Psoas muscle (tissue), 2 donors: Measurements from ENCODE around the gene SPHKAP.

GRCh38 chr2:224638226-224638787, 53.1 kb upstream of the CUL3 start:
- PRO-cap, 2 experiments = no peak in any of the 2 experiments

- PRO-cap, 2 experiments = no peak in any of the 2 experiments
Measured at GRCh38 chr2:224804966-224805507, 88.9 kb upstream of the CCDC195 start.

DNA sequence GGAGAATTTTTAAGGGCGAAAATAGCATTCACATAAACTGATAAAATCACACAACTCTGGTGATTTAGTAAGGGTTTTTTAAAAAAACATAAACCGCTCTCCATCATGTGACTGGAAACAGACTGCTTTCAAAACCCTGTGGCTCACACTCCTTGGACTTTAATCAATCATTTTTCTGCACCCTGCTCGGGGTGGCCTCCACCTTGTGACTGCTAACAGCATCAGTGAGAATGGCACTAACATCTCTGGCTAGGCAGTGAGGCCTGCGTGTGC, 12.0 kb downstream of the DOCK10 start:
- PRO-cap, 2 experiments = no peak in any of the 2 experiments

- PRO-cap, 2 experiments = no peak in any of the 2 experiments
Measured at GRCh38 chr2:225125098-225125399, 82.8 kb upstream of the DOCK10 start.

GRCh38 chr2:225462839-225463305, 63.4 kb downstream of the NYAP2 start:
- PRO-cap, 2 experiments = no peak in any of the 2 experiments

DNA sequence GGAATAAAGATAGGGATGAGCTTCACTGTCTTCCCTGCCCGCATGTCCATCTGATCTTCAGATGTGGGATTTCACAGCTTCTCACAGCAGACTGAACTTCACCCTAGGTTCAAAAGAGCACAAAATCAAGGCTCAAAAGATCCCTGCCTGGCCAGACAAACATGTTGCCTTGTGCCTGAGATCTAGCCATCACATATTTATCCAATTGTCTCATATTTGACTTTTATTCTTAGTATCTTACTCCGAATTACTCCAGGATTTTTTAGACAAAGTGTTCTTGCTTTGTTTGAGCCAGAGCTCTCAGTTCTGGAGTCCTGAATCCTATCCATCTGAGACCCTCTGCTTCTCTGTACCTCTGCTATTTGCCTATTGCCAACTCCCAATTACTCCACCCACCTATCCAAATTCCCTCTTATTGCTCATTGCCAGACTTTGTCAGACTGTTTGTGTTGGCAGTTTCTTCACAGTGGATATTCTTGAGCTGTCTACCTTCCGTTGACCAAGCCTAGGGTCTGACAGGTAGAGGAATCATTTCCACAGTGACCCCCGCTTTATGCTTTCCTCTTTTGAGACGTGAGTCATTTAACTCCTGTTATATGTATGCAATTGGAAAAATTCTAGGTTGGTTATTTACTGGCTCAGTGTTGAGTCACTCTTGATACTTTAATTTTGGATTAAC, 187.9 kb downstream of the IRS1 start:
- PRO-cap, 2 experiments = no peak in any of the 2 experiments

DNA sequence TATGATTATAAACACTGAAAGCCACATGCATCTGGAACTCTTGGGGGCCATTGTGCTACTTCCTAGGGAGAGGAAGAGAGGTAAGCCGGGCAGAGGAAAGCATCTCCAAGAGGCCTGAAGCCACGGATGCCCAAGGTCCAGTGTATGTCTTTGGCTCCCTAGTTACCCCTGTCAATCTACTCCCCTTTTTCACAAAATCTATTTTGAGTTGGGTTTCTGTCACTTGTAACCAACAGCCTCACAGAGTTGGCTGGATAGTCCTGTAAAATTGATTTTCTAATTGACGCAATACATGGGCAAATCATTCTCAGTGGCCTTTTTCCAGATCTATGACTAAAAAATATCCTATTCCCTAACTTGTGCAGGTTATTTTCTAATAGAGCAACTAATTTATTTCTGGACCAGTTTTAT, 168.5 kb downstream of the IRS1 start:
- PRO-cap, 2 experiments = no peak in any of the 2 experiments

GRCh38 chr2:226652634-226653046, 147.0 kb downstream of the IRS1 start:
- PRO-cap, 2 experiments = no peak in any of the 2 experiments

GRCh38 chr2:226738114-226738513, 61.5 kb downstream of the IRS1 start:
- PRO-cap, 2 experiments = no peak in any of the 2 experiments

DNA sequence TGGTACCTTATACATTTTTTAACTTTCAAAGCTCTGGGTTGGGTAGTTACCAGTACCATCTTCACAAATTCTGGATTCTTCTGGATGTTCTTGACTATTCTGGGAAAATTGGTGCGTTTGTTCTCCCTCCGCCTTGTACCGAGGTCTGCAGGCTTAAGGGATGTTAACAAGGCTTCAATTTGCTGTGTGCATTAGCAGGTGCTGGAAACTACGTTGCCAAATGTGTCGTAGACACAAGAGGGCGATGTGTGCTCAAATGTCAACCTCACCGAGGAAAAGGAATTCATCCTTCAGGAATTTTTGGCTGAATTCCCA, 18.2 kb upstream of the SCYGR1 start:
- PRO-cap, 2 experiments = no peak in any of the 2 experiments

GRCh38 chr2:227495397-227495737, 23.4 kb downstream of the AGFG1 start:
- PRO-cap, 2 experiments = no peak in any of the 2 experiments

- PRO-cap, 2 experiments = no peak in any of the 2 experiments
Measured at GRCh38 chr2:227781115-227781621, 32.5 kb upstream of the CCL20 start.

GRCh38 chr2:227817791-227818699, 4.4 kb downstream of the CCL20 start:
- PRO-cap, 2 experiments = no peak in any of the 2 experiments

DNA sequence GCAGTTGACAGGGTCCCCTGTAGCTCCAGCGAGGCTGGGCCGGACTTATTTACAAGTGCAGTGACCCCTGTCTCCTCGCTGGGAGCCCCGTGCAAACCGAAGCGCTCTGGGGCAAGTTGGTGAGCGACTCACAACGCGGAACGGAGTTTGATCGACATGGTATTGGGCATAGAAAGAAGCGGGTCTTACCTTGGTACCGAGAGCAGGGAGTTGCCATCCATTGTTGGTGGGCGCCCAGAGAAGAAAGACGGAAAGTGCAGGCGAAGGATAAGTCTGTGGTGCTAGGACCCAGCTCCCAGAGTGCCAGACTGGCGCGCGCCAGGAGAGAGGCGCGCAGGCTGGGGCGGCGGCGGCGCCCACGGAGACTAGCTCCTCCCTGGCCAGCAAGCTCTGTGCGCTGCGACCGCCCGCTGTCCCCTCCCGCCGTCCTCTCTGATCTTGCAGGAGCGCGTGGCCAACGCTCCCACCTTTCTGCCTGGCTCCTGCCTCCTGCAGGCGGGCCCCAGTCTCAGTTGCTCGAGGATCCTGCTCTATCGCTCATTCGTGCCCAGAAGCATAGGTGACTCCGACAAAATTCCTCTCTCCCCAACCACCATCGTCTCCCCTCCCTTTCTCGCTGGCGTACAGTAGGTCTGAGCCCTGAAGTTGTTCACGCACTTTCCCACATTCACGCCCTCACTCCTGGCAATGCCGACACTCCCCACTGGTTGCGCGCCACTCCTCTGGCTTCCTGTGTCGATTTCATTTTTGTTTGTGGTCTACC, at the start of gene SPHKAP:
Gene SPHKAP, minus strand, starts transcription at position 310 of the 763 bp plus-strand sequence.
- PRO-cap, 2 experiments = no peak in any of the 2 experiments

- PRO-cap, 2 experiments = no peak in any of the 2 experiments
Measured at GRCh38 chr2:228768859-228769379, 502.2 kb downstream of the PID1 start.

DNA sequence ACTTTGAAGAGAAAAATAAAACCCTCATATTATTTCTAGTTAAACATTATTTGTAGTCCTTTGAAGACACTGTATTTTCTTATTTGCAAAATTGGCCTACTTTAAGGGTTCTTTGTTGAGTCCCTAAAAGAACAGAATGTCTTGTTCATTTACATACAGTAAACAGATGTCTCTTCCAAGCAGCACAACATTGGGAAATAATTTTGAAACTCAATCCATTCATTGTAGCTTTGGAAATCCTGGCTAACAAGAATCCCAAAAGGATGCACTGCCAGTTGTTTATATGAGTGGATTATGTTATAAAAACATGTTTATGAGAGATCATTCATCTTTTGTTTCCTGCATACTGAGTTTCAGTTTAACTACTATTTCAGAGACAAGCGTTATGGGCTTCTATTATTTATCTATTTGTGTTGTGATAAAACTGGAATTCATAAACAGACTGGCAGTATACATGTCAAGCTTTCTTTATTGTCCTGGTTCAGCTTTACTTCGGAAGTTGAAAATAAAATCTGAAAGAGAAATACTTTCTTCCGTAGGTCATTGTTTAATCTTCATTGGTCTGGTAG, 499.3 kb downstream of the PID1 start:
- PRO-cap, 2 experiments = no peak in any of the 2 experiments

- PRO-cap, 2 experiments = no peak in any of the 2 experiments
Measured at GRCh38 chr2:229116788-229117266, 154.3 kb downstream of the PID1 start.

DNA sequence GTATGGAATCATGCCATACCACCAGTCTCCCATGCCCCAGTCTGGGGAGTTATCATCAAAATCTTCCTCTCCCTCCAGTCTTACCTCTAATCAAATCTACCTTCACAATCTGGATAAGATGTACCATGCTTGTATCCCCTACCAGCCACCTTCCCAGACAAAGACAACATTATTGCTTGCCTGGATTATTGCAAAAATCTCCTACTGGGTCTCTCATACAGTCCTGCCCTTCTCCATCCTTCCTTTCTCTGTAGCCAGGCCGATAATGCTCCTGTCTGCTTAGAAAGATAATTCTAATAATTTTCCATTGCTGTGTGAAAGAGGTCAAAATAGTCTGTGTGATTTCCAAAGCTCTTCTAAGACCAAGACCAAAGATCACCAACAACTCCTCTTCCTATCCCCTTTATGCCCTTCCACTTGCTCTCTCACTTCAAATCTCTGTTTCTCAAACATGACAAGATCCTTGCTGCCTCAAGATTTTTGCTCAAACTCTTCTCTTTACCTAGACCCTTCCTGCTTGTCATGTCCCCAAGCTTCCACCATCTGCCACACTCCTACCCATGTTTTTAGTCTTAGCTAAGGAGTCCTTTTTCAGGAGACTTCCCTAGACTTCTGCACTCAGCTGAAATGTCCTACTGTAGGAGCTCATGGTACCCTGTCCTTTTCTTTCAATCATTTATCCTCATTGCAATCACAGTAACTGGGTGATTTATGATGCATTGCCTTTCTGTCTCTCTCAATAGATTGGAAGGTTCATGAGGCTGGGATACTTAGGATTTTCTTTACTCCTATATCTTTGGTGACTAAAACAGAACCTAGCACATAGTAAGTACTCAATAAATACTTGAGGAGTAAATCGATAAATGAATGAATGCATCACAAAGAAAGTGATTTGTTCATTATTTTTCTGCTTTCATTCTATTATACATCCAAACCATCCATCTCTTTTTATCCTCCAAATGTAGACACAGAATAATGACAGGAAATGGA, 153.5 kb downstream of the PID1 start:
- PRO-cap, 2 experiments = no peak in any of the 2 experiments

DNA sequence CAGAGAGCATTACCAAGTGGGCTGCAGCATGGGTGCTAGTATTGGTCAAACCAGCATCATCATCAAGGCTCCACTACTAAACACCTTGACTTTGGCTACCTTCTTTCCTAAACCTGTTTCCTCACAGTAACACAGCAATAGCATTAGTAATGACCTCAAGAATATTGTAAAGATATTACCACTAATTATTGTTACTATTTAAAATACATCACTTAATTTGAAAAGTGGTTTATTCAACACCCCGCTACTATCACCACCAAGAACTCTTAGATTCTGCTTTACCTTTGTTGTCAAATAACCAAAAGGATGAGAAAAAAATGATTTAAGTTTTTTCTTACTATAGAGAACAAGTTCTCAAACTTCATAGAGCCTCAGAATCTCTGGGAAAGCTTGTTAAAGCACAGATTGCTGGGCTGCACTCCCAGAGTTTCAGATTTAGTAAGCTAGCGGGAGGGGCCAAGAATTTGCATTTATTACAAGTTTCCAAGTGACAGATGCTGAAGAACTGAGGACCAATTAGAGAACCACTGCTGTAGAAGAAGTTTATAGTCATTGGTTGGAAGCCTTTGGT, 32.2 kb downstream of the PID1 start:
- PRO-cap, 2 experiments = no peak in any of the 2 experiments

DNA sequence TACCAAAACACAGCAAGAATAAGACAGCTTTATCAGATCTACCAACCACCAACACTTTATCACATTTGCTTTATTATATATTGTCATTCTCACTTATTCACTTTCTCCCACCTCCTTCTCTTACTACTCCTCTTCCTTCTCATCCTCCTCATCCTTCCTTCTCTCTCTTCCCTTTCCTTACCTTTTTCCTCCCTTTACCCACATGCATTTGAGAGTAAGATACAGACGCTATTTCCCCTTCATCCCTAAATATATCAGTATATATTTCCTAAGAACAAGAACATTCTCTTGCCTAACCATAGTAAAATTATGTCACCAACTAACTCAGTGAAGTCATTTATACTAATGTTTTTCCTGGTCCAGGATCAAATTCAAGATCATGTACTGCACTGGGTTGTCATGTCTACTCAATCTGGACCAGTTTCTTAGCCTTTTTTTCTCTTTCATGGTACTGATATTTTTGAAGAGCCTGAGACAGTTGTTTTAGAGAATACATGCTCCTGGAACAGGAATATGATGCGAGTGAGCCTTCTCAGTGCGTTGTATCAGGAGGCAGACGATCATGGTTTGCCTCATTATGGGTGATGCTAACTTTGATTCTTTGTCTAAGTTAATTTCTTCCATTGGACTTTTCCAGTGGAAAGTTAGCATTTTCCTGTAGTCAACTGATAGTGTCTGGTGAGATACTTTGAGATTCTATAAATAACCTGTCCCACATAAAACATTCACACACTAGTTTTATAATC, 23.1 kb downstream of the PID1 start:
- PRO-cap, 2 experiments = no peak in any of the 2 experiments